Jurkat, Clone E6-1 (cell line): ENCODE measurements around the gene CABP1.

DNA sequence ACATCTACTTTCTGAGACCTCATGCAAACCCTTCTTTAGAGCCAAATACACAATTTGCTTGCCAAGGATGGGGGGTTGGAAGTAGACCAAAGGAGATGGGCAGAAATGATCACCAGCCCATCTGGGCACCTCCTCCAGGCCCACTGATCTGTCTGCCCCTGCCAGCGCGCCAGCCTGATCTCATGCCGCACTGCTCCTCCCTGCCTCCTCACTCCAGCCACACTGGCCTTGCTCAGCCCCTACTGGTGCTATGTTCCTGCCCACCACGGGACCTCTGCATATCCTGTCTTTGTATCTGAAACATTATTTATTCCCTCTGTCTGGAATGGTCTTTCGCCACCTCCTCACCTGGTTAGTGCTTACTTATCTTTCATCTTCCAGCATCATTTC lies 24.8 kb upstream of the RAB35 start:
- RRBS = no CpG with 5 or more reads among the region's 5 CpGs

DNA sequence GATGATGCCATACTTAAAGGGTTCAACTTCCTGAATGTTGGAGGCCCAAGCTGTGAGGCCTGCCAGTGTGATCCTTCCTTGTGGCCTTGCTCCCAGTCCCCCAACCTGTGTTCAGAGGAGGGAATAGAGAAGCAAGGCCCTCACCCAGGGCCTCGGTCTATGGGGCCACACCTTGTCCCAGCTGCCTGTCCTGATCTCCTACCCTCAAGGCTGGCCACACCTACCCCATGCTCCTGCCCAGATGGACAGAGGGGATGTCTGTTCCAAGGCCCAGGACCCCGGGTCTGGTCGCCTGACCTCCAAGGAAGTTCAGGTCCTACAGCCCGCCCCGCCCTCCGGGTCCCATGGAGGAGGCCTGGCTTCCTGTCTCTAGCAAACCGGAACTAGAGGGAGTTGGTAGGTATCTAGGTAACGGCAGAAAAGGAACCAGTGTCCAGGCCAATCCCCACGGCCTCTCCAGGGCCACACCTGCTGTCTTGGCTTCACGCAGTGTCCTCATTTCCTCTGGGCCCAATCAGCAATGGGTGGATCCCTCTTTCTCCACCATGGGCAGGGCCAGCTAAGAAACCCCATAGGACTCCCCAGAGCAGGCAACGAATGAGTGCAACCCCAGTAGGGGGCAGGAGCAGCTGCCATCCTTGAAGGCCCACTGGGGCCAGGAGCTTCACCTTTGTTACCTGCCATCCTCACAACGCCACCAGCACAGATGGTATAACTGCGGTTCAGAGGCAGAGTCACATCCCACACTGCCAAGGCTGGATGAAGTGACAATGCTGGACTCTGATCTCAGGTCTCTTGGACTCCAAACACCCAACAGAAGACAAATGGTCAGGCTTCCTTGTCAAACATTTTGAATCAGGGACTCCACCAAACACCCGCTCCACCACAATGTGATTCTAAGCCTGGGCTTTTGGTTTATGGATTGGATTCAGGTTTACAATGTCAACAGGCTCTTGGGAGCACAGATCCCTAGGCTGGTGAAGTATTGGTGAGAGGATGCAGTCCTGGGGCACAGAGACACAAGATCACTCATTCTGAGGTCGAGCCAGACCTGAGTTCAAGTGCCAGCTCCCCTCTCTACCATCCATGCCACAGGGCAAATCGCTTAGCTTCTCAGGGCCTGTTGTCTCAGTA lies 25.1 kb upstream of the RPLP0 start:
- RRBS = 87% methylated on average over 6 of the region's 16 CpGs

DNA sequence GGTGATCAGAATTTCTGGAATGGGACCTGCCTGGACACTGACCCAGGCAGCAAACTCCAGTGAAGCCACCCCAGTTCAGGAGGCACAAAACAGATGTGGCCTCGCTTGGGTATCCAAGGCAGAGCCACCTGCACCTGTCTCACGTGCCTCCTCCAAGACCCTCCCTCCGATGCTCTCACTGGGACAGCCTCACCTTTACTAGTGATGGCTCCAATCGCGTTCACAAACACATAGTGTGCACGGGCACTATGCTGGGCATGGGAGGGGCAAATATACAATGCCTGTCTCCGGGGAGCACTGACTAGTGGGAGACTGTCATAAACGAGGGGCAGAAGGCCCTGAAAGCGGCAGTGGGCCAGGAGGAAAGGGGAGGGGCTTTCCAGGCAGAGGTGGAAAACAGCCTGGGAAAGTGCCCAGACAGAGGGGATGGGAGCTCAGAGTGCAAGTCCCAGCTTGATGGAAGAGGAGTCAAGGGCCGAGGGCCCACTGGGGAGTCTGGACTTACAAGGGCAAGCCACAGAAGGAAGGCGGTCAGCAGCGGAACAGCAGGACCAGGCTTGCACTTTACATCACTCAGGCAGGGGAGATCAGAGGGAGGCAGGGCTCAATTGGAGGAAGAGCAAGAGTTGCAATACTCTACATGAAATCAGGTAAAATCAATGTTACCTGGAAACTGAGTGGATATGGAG lies 24.1 kb downstream of the PXN start:
- RRBS = no CpG with 5 or more reads among the region's 12 CpGs

- RRBS = no CpG with 5 or more reads among the region's 15 CpGs
Observed at GRCh38 chr12:120454865-120455628, 8.8 kb downstream of the GATC start.

DNA sequence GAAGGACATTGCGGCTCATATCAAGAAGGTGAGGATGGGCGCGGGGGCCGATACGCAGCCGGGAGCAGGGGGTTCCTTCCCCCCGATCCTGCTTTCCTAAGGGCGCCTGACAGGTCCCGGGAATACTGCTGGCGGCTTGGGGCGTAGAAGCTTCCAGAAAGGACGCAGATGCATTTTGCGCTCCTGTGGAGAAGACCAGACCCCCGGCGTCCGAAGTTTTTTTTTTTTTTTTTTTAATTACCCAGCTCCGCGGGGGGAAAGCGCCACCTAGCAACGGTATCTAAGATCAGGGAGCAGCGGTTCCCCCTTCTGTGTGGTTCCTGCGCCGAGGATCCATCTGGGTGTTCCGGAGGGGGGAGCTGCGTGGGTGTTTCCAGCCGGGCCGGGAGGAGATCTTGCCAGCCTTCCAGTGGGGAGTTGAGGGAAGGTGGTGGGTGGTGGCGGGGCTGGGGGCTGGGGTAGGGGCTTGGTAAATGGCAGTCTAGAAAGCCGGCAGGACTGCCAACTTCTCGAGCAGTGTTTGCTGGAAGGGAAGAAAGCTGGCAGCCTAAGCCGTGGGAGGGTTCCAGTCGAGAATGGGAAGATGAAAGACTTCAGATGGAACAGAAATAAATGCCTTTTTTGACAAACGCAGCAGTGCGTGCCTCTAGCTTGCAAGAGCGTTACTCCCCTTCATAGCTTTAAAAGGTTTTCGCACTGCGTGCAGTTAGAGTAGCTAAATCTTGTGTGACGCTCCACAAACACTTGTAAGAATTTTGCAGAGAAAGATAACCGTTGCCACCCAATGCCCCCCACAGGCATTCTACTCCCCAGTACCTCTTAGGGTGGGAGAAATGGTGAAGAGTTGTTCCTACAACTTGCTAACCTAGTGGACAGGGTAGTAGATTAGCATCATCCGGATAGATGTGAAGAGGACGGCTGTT lies 874 bp downstream of the DYNLL1 start:
- RRBS = 2% methylated on average over 8 of the region's 41 CpGs

- RRBS = no CpG with 5 or more reads among the region's 6 CpGs
Observed at GRCh38 chr12:120538182-120538994, 4.2 kb downstream of the RNF10 start.

DNA sequence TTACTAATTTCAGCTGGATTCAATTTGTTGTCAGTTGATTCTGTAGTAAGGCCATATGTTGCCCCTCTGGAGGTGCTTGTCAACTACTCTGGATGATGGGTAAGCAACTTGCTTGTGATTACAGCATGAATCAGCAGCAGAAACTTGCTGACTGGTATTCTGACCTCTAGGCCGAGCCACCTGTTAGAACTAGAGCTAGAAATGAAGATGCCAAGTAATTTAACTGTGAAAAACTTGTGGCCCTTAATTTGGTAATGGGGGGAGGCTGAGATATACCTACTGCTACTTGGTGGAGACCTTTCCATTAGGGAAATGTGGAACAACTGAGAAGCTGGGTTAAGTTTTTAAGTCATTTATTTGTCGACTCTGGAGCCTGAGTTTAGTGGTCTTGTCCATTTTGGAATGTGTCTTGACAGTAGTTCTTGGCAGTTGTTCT lies 5.2 kb downstream of the RNF10 start:
- RRBS = no CpG with 5 or more reads among the region's 2 CpGs

GRCh38 chr12:120556654-120557671 lies 22.8 kb downstream of the RNF10 start:
- RRBS = no CpG with 5 or more reads among the region's 21 CpGs

- RRBS = no CpG with 5 or more reads among the region's 2 CpGs
Observed at GRCh38 chr12:120574038-120574530, 7.1 kb downstream of the POP5 start.

DNA sequence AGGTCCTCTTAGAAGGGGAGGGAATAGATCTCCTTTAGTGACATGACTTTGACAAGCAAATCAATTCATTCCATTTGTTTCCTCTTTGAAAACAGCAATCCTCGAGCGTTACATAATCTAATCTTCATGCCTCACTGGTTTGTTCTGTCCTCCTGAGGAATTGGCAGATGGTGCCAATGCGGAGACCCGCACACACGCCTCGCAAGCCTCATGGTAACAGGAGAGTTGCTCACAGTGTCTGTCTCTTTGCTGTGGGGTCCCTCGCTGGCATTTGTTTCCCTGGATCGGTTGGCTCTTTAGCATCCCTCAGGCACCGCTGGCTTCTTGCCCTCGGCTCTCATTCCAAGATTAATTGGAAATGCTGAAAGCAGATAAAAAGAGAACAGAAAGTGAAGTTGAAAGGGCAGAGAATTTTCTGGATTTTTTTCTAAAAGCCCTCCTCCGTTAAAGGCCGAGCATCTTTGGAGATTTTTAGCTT lies 10.3 kb upstream of the CABP1 start:
- RRBS = no CpG with 5 or more reads among the region's 12 CpGs

DNA sequence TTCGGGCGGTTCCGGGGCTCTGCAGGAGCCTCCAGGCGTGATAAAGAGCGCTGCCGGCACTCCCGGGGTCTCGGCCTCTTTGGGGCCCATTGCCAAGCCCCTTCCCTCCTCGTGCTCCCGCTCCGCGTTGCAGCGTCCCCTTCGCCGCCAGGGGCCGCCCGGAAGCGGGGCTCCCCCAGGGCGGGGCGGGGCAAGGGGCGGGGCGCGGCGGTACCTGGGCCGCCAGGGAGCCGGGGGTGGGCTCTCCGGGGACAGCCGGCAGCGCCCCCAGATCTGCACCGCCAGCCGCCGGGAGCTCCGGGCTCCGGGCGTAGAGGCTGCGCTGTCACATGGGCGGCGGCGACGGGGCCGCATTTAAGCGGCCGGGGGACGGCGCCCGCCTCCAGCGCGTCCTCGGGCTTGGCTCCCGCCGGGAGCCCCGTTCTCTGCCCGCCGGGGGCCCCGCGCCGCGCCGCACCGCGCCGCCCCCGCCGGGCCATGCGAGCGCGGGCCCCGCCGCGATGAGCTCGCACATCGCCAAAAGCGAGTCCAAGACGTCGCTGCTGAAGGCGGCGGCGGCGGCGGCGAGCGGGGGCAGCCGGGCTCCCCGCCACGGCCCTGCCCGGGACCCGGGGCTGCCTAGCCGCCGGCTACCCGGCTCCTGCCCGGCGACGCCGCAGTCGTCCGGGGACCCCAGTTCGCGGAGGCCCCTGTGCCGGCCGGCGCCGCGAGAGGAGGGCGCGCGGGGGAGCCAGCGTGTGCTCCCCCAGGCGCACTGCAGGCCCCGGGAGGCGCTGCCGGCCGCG lies at the start of gene CABP1:
CABP1 (plus strand) TSS at position 270 of the 785 bp plus-strand sequence.
- RRBS = 2% methylated on average over 62 of the region's 113 CpGs

DNA sequence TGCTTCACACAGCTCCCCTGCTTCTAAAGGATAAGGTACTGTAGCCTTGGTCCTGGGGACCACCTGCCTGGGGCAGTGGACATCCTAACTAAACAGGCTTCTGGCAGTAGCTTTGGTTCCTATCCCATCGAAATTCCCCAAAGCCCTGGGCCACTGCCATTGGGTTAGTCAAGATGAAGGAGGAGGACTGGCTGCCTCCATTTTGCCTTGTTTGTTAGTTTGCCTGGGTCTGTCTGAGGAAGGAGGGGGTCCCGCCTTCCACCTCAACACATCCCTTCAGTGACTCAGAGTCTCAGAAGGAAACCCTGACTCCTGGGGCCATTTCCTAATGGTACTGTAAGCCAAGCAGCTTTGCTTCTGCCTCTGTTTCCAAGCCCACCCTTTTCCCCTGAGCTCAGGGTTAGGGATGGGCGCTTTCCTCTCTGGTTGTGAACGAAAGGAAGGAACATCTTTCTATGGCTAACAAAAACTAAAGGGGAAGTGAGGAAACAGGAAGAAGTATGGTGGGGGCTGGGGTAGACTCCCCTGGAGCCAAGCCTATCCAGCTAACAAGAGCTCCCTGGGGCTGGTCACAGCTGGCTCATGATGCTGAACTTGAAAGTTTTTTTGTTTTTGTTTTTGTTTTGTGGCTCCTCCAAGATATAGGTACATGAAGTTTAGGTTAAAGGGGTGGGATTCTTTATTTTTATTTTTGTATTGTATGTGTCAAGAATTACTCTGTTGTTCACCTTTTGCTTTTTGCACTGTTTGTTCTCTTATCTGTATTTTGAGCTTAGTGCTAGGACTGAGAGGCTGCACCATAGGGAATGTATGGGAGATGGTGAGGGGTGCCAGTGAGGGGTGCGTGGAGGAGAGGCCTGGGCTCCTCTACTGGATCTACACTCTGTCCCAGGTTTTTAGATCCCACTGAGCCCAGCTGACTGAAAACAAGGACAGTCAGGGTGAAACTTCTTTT lies 11.5 kb upstream of the UNC119B start:
- RRBS = no CpG with 5 or more reads among the region's 5 CpGs

DNA sequence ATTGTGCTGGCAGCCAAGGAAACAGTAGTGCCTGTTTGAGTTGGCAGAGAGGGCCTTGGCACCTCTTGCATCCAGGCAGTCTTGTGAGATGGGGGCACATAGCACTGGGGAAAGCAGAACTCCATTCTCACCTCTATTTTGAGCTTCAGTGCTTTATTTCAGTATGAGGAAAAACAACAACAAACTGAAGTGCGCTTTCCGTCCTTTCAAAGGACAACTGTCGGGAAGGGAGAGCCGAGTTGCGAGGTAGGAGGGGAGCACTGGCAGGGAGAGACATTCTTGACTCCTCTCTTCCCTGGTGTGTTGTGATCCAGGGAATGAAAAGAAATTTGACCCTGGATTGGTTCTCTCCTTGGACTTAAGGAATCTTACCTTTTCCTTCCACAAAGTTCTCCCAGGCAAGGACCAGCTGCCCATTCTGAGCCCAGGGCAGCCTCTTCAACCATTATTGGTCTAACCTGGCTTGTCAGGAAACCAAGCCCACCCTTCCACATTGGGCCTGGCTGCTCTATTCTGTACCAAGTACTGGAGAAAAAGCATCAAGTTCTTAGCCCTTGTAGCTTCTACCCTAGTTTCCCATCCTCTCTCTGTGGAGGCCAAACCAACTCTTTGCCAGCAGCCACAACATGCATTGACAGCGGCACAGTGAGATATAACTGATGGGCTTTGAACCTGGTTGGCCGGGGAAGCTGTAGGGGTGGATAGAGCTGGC lies 9.1 kb upstream of the UNC119B start:
- RRBS = no CpG with 5 or more reads among the region's 7 CpGs

GRCh38 chr12:120738574-120739060 lies 13.0 kb downstream of the ACADS start:
- RRBS = no CpG with 5 or more reads among the region's 16 CpGs

GRCh38 chr12:120904563-120904974 lies 411 bp upstream of the SPPL3 start:
- RRBS = no CpG with 5 or more reads among the region's 16 CpGs

- RRBS = no CpG with 5 or more reads among the region's 13 CpGs
Observed at GRCh38 chr12:120925607-120926331, 21.6 kb upstream of the SPPL3 start.

GRCh38 chr12:120936210-120936596 lies 32.0 kb upstream of the SPPL3 start:
- RRBS = no CpG with 5 or more reads among the region's 2 CpGs

DNA sequence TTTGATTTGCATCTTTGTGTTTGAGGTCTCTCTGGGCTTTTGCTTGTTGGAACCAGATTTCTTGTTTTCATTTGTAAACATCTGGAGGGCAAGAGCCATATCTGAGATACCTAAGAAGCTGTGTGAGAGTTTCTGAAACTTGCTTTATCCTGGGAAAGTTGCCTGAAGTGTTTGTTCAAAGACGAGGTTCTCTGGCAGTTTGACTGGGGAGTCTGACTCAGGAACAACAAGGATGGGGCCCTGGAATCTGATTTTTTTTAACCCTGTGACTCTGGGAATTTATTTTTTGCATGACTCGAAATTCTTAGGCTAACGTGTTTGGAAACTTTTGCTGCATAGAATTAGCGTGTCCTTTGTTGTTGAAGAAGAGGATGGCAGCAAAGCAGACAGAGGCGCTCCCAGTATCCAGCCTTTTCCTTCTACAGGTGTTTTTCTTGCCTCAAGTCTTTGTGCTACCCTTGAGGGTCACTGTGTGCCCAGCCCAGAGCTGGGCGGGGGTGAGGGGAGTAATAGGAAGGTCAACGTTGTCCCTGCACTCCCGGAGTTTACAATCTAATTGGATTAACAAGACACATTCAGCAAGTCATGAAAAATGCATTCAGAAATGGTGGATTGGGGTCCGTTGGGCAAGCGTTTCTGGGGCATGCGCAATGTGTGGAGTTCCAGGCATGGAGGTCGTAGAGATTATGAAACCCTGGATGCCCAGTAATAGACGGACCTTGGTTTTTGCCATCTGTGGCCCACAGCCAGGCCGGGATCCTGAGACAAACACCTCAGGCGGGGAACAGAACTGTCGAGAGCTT lies 11.0 kb upstream of the HNF1A start:
- RRBS = no CpG with 5 or more reads among the region's 16 CpGs

DNA sequence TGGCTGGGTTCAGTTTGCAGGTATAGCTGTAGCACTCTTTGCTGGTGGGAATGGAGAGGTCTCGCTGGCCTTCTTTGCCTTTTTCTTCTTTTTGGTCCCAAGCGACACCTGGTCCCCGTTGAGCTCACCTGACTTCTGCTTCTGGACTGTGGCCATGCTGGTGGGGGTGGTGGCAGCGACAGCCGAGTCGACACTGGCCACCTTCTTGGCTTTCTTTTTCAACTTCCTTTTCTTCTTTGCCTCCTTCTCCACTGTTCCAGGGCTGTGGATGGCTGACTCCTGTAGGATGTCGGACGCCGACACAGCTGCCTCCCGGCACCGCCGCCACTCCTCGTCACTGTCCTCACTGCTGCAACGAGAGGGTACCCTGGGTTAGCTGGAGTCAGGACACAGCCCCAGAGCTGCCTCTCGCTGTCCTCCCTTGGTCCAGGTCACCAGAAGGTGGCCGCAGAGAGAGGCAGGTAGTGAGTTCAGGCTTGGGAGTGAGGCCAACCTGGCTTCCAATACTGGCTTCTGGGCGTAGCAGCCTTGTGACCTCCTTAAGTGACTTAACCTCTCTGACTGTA lies 12.1 kb downstream of the C12orf43 start:
- RRBS = no CpG with 5 or more reads among the region's 17 CpGs

DNA sequence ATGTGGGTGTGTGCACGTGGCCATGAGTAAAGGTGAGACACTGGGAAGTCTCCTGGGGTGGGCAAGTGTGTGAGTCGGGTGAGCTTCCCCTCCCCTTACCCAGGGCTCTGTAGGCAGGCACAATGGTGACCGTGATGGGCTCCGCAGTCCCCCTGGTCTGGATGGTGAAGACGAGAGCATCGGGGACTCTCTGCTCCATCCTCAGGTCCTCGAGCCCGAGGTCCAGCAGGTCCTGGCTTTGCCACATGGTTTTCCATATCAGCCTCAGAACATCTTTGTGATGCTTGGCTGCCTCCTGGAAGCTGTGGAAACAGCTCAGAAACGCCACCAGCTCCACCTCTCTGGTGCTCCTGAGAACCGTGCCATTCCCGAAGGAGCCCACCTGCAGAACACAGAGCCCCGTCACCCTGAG lies 5.7 kb downstream of the OASL start:
- RRBS = no CpG with 5 or more reads among the region's 12 CpGs